Bronchial epithelial cell (primary cell): ENCODE measurements around the gene MIOS.

DNA sequence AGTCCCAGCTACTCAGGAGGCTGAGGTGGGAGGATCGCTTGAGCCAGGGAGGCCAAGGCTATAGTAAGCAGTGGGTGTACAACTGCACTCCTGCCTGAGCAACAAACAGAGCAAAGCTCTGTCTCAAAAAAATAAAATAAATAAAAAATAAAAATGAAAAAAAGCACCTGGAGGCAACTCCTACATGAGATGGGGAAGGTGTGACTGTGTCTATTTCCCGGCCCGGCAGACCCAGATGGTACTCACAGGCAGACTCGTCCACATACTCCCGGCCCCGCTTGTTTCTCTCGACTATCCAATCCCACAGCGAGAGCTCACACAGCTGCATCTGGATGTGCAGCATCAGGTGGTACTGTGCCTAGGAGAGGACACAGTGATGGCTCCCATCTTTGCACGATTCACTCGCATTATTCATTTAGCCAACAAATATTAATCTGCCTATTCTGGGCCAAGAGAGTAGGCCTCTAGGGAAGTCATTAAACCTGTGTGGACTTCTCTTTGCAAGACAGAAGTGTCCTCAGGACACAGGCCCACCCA, 7.2 kb downstream of the ANKRD61 start:
- RRBS, 2 experiments: no CpG with 5 or more reads among the region's 10 CpGs

DNA sequence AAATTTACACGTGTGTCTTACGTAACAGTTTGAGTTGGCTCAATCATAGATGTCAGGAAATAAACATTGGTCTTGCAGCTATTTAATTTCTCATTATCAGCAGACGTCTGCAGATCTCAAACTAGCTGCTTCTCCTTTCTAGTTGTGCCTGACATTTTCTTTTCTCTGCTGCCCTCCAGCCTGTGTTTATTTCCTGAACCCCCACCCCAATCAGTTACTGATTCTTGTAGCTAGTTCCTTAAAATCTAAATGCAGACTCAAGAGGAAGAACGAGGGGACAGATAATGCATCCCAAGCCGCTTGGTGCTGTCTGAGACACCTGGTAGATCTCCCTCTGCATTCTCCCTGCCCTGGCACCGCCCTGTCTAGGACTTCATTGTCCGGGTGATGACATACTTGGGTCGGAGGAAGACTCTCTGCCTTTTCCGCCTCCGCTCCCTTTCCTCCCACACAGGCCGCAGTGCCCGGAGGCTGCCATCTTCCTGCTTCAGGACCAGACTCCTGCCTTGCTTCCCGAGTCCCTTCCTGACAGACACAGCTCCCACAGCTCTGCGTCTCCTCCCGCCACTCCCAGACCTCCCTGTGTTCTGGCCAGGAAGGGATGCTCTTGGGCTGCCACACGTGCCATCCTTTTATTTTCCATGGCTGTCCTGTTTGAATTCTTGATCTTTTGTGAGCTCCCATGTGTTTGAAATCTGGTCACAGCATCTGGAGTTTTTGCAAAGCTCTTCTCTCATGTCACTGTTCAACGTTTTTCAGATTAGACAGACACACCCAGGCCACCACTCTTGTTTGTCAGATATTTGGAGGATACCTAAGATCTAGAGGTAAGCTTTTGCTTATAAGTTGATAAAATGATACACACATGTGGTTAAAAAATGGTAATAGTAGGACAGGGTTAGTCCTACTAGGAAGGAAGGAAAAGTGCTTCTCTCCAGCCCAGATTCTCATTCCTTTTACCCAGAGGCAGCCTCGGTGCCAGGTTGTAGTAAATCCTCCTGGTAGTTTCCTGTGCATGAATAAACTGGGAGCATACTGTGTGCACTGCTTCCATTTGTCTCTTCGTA, 35.0 kb downstream of the USP42 start:
- RRBS, 2 experiments: 92 to 94% methylated on average over 5 of the region's 19 CpGs

- RRBS, 2 experiments: no CpG with 5 or more reads among the region's 36 CpGs
Observed at GRCh38 chr7:6402094-6403185, 28.1 kb downstream of the RAC1 start.

DNA sequence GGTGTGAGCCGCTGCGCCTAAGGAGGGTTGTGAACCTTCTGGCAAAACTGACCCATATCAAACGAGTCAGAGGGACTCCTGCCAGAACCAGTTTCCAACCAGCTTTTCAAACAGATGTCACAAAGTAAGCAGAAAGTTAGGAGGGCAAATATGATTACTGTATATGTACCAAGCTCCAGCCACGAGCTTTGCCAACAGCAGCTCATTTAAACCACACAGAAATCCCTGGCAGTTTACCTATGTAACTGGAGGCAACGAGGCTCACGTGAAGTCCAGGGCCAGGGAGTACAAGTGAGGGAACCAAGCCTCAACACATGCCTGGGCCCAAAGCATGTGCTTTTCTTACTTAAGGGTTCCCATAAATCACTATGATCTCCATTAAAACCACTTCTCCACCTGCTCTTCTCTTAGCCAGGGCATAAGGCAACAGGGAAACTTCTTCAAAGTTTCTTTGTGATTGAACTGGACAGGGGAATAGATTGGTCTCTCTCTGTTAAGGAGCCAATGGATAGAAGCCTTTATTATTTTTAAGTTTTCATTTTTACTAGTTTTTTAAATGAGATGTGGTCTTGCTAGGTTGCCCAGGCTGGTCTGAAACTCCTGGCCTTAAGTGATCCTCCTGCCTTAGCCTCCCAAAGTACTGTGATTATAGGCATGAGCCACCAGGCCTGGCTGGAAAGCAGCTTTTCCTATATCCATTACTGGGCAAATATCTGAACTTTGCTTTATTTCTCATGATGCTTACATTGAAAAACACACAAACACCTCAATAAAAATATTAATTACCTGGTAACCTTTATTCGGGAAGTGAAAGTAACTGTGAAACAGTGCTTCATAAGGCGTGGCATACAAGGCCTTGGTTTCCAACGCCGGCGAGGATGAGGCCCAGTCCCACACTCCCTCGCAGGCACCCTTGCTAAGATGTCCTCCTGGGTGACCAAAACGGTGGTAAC, 12.8 kb upstream of the DAGLB start:
- RRBS, 2 experiments: no CpG with 5 or more reads among the region's 13 CpGs

DNA sequence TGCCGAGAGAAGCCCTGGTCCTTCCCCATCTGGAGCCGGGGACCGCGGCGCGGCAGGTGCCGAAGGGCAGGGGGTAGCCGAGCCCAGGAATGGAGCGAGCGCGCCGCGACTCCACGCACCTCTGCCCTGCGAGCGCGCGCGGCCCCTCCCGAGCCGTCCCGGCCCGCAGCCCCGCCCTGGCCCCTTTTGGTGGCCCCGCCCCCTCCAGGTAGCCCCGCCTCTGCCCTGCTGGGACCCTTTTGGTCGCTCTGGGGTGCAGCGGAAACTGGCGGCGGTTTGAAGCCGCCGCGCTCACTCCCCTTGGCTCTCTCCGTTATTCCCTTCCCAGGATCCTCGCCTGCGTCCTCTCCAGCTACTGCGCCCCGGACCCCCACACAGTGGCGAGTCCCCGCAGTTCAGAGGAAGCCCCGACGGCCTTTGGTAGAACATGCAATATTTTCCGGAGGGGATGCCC, 20.2 kb downstream of the GRID2IP start:
- RRBS, 2 experiments: 2 to 4% methylated on average over 8 of the region's 43 CpGs

DNA sequence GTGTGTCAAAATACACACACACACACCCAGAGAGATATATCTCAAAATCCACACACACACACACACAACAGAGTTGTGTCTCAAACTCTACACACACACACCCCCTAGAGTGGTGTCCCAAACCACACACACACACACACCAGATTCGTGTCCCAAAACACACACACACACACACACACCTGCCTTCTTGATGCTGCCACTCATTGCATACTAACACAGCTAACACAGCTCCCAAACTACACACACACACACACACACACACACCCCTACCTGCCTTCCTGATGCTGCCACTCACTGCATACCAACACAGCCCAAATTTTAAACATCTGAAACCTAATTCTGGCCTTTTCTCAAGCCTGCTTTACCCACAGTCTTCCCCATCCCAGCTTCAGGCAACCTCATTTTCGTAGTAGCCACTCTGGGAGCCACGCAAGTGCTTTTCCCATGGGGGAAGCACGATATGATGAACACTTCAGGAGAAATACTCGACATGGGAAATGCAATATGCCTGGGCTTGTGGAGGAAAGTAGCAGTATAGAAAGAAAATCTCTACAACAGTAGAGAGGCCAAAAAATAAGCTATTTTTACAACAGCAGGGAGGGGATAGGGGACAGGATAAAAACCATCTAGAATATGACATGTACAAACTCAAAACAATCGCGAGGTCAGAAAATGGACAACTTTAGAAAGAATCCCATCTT, 3.8 kb downstream of the ZNF12 start:
- RRBS, 2 experiments: no CpG with 5 or more reads among the region's 7 CpGs

DNA sequence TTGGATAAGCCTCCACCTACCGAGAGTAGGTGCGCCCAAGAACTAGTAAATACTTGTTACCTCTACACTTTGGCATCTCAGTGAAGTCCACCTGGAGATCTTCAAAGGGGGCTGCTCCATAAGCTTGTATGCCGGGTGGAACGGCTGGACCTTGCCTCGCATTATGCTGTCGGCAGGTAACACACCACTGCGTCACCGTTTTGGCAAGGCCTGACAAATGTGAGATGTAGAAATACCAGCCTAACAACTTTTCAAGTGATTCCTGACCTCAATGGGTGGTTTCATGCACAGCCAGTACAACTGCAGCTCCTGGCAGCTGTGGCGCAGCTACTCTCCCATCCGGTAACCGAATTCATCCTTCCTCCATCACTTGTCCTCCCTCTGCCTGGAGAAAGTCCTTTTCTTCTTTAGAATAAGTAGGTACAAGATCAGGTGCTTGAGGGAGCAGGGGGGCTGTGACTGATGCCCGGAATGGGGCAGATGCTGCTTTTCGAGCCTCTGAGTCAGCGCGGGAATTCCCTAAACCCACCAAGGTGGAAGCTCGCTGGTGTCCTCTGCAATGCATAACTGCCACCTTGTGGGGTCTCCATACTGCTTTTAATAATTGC, 127.8 kb upstream of the CCZ1B start:
- RRBS, 2 experiments: no CpG with 5 or more reads among the region's 16 CpGs

- RRBS, 2 experiments: no CpG with 5 or more reads among the region's 5 CpGs
Observed at GRCh38 chr7:7184638-7185363, 2.5 kb downstream of the C1GALT1 start.

DNA sequence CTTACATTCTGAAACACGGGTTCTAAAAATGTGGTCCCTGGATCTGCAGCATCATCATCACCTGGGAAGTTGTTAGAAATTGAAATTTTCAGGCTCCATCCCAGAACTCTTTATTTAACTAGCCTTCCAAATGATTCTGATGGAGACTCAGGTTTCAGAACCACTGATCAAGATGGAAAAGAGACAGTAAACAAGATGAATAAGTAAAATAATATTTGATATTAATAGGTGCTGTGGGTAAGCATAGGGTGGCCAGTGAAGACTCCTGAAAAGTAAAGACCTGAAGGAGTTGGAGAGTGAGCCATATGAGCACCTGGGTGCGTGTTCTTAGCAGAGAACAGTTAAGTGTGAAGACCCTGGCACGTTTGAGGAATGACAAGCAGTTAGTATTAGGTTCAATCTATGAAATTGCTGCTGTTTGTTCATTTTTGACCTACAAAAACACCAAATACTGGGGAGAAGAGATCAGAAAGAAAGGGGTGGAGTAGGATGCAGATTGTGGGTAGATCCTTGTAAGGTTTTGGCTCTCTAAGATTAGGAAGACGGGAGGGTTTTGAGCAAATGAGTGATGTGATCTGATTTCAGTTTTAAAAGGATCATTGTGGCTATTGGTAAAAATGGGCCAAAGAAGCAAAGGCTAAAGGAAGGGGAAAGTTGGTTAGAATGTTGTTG, 4.2 kb downstream of the C1GALT1 start:
- RRBS, 2 experiments: no CpG with 5 or more reads among the region's 4 CpGs

DNA sequence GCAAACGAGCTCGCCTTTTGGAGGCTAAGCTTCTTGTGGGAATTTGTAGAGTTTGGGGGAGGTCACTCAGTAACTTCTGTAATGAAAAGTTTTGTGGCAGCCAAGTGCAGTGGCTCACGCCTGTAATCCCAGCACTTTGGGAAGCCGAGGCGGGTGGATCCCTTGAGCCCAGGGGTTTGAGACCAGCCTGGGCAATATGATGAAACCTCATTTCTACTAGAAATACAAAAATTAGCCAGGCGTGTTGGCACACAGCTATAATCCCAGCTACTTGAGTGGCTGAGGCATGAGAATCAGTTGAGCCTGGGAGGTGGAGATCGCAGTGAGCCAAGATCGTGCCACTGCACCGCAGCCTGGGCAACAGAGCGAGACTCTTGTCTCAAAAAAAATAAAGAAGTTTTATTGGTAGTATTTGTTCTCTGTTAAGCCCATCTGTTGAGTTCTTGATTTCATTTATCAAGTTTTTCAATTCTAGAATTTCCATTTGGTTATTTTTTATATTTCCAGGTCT, 78.5 kb downstream of the C1GALT1 start:
- RRBS, 2 experiments: no CpG with 5 or more reads among the region's 10 CpGs

GRCh38 chr7:7321479-7322162, 139.3 kb downstream of the C1GALT1 start:
- RRBS, 2 experiments: no CpG with 5 or more reads among the region's 9 CpGs

DNA sequence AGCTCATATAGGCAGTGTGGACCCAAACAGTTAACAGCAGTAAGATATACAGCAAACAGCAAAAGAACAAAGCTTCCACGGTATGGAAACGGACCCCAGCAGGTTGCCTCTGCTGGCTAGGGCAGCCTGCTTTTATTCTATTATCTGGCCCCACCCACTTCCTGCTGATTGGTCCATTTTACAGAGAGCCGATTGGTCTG, 58.1 kb downstream of the COL28A1 start:
- RRBS, 2 experiments: no CpG with 5 or more reads among the region's 3 CpGs

- RRBS, 2 experiments: under 1 to 2% methylated on average over 26 of the region's 67 CpGs
Observed at GRCh38 chr7:7566306-7567170, at the start of gene MIOS. TSS of gene MIOS (plus strand) at chr7:7566884.

- RRBS, 2 experiments: no CpG with 5 or more reads among the region's 6 CpGs
Observed at GRCh38 chr7:7570452-7571149, 3.9 kb downstream of the MIOS start.

DNA sequence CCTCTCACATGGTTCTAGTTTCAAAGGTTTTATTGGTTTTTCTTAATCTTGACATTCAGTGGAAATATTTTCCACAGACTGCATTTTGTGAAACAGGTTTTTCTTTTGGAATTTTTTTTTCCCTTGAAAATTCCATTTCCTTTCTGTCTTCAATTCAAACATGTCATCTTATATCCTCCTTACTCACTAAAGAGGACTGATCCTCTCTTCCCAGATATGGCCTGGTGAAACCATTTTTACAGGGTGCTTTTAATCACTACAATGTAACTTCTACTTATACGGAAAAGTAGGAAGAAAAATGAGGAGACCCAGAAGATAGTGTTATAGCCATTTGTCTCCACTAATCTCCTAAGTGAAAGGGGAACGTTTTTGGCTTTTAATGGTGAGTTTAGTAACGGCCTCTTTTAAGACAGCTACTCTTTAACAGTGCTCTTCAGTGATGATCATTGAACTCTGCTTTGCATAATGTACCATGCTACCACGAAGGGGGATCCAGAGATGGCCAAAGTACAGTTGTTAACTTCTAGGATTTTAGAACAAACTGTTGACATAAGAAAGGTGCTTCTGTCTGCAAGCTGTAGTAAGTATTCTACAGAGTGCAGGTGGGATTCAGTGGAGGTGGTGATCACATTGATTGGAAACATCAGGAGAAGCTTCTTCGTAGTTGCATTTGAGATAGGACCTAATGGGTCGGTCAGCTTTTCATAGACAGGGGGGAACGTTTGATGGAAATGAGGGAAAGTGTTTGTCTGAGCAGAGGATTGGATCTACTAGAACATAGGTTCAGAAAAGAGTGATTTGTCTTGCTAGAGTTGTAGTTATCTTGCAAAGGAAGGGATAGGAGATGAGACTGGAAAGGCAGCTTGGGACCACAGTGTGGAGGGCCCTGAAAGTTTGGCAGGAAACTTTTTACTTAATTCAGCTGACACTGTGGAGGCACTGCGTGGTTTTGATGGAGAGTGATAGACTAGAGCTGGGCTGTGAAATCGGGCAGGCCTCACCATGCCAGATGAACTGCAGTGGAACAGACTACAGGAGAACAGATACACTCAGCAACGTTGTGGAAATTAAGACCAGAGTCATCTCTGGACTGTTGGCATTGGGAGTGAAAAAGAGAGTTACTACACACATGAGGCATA, 114.2 kb upstream of the RPA3 start:
- RRBS, 2 experiments: no CpG with 5 or more reads among the region's 10 CpGs

GRCh38 chr7:7944389-7945402, 23.9 kb upstream of the GLCCI1 start:
- RRBS, 2 experiments: no CpG with 5 or more reads among the region's 9 CpGs

GRCh38 chr7:8260861-8261220, 1.1 kb downstream of the ICA1 start:
- RRBS, 2 experiments: no CpG with 5 or more reads among the region's 8 CpGs

- RRBS, 2 experiments: no CpG with 5 or more reads among the region's 1 CpG
Observed at GRCh38 chr7:8635738-8636072, 202.3 kb downstream of the NXPH1 start.

DNA sequence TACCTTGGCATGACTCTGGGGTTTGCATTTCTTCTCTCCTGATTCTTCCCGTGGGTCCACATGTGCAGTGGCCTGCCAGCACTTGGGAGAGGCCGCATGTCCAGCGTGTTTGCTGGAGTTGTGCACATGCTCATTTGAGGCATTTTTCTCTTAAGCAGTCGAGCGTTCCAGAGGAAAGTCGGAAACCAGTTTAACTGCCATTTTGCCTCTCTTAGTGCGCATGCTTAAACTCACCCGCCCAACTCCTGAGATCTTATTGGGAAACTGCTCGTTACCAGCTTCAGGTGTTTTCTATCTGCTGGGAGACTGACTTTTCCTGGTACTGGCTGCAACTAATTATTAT, 854.7 kb downstream of the NDUFA4 start:
- RRBS, 2 experiments: no CpG with 5 or more reads among the region's 9 CpGs

DNA sequence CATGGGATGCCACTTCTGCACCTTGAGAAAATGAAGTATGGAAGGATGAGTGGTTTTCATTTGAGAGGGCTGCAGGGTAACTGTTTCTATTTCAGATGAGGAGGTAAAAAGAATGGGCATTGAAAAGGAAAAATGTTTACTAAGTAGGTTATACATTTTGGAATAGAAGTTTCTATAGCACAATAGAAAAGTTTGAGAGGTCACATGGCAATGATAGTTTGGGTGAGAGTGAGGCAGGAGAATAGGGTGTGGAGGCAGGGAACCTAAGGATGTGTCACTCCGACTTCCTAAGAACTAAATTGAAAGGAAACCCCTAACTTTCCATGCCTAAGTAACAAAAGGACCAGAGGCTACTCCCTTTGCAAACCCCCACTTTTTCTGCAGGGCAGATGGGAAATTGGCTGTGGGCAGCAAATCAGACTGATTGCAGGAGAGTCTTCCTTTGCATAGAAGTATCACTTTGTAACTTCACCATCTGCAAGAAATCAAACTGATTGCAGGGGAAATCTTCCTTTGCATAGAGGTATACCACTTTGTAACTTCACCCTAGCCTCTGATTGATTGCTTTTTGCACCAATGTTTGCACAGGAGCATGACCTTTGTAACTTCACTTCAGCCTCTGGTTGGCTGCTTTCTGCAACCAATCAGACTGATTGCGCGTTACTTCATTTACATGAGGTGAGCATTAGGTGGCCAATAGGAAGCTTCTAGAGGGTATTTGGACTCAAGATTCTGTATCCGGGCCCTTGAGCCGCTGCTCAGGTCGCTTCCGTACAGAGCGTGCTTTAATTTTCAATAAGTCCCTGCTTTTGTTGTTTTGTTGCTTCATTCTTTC, 867 bp upstream of the PHF14 start:
- RRBS, 2 experiments: no CpG with 5 or more reads among the region's 8 CpGs